A172 (cell line): ENCODE measurements around the gene DCUN1D1.

GRCh38 chr3:179731432-179732177 is 78.8 kb downstream of the USP13 start:
- RAMPAGE, long total RNA, result no peak

DNA sequence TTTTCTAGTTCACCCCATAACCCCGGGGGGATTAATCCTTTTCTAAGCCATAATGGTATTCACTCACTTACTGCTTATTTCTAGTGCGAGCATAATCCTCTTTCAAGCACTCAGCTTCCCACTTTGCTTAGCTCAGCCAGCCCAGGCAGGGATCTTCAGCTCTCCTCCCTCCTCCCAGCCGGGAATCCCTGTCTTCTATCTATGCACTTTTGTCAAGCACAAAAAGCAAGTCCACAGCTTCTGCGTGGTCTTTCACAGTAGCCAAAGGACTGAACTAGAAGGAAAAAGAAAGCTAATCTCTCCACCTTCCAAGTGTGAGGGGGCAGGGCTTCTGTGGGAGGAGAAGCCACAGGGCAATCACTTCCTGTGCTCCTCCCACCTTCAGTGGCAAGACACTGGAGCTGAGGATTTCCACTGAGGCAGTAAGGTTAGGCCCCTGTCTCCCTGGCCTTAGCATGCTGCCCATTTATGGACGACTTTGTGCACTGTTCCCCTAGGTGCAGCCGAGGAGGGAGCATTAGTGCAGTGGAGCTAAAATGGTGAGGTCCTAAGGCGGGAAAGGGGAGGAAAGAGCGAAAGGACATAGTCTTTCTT is 62.7 kb downstream of the PEX5L start:
- RAMPAGE, long total RNA, result no peak

DNA sequence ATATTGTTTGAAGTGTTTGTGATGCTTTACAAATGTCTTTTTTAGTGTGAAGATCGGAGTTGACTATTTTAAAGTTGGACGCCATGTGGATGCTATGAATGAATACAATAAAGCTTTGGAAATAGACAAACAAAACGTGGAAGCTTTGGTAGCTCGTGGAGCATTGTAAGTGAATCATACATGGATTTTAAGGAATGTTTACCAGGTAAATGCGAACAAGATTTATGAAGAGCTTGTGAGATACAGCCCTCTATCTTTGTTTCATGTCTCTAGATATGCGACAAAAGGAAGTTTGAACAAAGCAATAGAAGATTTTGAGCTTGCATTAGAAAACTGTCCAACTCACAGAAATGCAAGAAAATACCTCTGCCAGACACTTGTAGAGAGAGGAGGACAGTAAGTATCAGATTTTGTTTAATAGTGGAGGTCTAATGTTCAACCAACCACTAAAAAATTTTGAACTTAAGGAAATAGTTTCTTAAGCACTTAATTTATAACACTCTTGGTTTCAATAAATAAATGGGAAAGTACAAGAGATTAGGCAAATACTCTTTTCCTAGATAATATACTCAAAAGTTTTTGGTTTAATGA is 4.3 kb downstream of the TTC14 start:
- RAMPAGE, long total RNA, result no peak

- RAMPAGE, long total RNA, result no peak
Measured at GRCh38 chr3:180609803-180610966, 8.2 kb downstream of the TTC14 start.

DNA sequence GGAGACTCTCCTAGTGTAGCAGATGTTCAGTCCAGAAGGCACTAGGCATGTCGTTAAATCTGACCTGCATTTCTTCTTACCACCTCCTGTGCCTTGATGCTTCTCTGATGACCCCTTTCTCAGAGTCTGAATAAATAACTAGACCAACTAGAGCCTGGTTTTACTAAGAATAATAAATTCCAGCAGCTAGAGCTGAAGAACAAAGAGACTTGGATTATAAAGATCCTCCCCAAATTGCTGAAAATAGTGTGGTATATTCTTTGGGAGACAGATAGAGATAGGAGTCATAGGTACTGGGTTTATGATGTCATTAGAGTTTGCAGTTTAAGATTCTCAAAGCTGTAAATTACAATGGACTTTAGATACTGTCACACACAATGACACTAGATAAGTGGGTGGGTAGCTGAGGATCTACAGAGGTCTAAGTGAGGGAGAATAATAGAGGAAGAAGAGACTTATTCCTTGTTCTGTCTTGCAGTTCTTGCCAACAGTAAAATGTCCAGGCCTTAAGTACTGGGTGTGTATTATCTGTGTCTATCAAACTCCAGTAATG is 9.5 kb downstream of the TTC14 start:
- RAMPAGE, long total RNA, result no peak

DNA sequence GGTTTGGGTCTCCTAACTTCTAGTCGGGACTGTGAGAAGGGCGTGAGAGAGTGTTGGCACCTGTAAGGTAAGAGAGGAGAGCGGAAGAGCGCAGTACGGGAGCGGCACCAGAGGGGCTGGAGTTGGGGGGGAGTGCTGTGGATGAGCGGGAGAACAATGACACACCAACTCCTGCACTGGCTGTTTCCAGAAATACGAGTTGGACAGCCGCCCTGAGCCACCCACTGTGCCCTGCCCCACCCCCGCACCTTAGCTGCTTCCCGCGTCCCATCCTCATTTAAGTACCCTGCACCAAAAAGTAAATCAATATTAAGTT is 468 bp upstream of the SOX2 start:
- RAMPAGE, long total RNA, result no peak

- RAMPAGE, long total RNA, result no peak
Measured at GRCh38 chr3:182165320-182165706, 453.6 kb downstream of the SOX2 start.

DNA sequence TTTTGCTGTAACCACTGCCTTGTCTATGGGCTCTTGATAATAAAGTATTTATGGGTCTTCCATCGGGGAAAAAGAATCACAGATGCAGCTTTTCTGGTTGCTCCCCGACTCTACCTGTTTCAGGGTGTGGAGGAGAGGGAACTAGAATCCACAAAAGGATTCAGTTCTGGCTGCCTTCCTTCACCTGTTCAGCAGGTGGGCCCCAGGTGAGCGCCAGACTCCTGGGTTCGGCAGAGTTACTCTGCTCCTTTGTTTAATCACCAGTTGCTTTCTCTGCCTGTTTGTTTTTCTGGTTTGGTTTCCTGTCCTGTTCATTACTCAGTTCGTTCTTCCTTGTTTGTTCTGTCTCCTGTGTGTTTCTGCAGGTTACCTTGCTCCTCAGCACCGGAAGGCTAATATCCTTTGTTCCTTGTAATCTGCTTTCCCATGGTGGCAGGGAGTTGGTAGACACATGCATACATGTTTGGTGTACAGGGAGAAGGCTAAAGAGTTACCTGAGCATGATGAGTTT is 508.5 kb upstream of the ATP11B start:
- RAMPAGE, long total RNA, result no peak

- RAMPAGE, long total RNA, result start-site peak on the minus strand at chr3:182980502-182980517, 300 and 392 reads in 2 replicates
Measured at GRCh38 chr3:182980186-182981152, at the start of gene DCUN1D1. Gene DCUN1D1 (minus strand): TSS chr3:182980538.

DNA sequence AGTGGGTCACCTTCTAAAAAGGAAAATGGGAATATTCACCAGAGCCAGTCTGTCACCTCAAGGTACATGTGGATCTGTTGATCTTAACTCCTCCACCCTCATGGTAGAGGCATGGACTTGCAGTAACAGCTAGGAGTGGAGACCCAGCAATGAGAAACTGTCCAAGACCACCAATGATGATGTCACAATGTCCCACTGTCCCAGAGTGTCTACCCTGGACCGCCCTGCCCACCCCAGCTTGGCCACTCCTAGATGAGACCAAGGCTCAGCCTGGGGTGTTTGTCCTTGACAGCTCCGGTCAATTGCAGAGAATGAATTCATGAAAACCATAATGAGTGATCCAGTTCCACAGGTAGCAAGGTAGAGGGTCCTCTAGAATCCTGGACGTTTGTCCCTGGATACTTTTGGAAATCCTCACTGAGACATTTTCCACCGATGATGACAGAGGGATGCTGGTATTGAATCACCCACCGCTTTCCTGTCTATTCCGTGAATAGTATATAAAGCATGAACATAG is 5.5 kb upstream of the DCUN1D1 start:
- RAMPAGE, long total RNA, result no peak

- RAMPAGE, long total RNA, result no peak
Measured at GRCh38 chr3:183099636-183100075, 360 bp upstream of the MCCC1 start.

DNA sequence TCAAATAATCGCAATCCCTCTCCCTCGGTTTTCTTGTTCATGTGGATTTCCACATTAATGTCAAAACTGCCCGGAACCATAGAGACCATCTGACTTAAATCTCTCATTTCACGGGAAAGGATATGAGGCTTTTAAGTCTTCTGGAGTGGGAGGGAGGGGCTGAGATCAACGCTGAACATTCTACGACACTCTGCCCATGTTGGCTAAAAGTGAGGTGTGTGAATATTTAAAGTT is 9.4 kb downstream of the LAMP3 start:
- RAMPAGE, long total RNA, result no peak

- RAMPAGE, long total RNA, result no peak
Measured at GRCh38 chr3:183276585-183276995, 23.5 kb downstream of the B3GNT5 start.

GRCh38 chr3:183306761-183307528 is 53.9 kb downstream of the B3GNT5 start:
- RAMPAGE, long total RNA, result no peak

GRCh38 chr3:183447171-183448118 is 19.0 kb upstream of the MCF2L2 start:
- RAMPAGE, long total RNA, result no peak

DNA sequence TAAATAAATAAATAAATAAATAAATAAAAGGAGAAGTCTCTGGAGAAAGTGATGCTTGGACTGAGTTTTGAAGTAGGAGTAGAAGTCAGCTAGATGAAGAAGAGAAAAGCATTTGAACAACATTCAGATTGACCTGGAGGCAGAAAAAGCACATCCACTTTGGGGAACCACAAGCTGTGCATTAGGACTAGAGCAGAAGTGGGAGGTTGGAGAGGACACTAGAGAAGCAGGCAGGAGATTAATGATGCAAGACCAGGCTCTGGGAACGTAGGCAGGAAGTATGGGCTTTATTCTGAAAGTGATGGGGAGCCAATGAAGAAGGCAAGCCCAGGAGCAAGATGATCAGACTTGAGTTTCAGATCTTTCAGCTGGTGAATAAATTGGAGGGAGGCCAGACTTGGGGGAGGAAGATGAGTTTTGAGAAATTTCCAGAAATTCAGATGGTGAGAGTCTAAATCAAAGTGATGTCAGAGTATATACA is 48.6 kb downstream of the KLHL6 start:
- RAMPAGE, long total RNA, result no peak

GRCh38 chr3:183513187-183513913 is 42.2 kb downstream of the KLHL6 start:
- RAMPAGE, long total RNA, result no peak

DNA sequence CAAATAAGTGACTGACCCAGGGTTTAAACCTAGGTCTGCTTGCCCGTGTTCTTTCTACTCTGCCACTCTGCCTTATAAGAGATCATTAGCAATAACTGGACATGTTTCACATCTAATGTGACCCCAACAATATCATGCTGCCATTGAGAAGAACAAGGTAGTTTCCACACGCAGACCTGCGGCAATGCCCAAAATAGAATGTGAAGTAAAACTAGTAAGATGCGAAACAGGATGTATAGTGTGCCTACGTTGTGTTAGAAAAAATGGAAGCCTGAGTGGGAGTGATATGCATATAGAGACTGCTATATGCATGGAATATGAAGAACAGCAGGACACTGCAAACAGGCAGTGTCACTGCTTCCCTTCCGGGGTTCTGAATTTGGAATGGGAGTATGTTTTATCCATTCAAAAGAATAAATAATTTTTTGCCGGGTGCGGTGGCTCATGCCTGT is 29.9 kb downstream of the KLHL6 start:
- RAMPAGE, long total RNA, result no peak

- RAMPAGE, long total RNA, result no peak
Measured at GRCh38 chr3:183536211-183536894, 19.2 kb downstream of the KLHL6 start.

DNA sequence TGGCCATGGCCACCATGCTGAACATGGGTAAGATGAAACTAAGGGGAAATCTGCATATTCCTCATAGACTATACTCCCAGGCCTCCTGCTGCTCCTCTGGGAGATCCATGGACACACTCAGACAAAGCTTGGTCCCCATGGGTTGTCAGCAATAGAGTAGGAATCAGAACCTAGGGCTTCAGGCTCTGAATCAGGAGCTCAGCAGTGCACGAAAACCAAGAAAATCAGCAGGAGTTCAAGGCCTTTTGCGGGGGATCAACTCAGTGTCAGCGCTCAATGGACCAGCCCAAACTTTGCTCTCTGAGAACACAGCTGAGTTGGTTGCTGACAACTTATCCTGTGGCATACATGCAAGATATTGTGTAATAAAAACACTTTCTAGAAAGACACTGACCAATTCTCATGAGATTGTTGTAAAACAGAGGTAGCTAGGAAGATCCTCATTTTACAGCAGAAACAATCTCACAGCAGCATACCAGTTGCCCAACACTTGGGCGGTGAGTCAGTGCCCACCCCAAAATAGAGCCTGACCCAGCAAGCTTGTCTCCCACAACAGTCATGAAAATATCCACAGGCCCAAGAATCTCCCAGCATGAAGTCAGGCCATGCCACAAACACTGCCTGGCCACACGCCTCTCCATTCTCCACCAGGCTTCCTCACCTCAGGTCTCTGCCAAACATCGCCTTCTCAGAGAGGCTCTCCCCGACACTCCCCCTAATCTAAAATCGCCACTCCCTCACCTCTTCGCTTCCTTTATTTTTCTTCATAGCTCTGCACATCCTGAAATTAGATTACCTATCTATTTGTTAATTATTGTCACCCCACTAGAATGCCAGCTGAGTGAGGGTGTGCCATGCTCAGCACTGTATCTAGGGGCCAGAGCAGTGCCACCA is 18.2 kb downstream of the KLHL6 start:
- RAMPAGE, long total RNA, result no peak